PFSK-1 (cell line): Measurements from ENCODE around the gene HSP90AB1.

DNA sequence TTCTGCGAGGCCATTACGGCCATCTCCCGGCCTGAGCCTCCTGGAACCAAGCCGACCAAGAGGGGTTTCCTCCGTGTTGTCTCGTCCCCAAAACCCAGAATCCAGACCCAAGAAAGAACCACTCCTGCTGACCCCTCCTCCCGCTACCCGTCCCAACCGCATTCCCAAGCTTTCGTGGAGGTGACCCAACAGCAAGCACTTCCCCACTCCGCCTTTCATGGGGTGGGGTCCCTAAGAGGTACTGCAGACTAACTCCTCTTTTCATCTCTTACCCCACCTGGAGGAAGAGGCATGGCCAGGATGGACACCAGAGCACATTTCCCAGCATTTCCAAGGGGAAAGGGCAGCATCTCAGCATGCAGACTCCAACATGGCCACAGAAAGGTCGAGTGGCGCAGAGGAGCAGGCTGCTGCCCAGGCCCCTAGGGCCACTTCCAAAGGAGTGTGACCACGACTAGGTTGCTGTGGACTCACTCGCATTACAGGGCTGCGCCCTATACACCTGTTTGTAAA is 53.5 kb downstream of the MRPL14 start:
- RRBS: 6% methylated on average over 3 of the region's 16 CpGs

DNA sequence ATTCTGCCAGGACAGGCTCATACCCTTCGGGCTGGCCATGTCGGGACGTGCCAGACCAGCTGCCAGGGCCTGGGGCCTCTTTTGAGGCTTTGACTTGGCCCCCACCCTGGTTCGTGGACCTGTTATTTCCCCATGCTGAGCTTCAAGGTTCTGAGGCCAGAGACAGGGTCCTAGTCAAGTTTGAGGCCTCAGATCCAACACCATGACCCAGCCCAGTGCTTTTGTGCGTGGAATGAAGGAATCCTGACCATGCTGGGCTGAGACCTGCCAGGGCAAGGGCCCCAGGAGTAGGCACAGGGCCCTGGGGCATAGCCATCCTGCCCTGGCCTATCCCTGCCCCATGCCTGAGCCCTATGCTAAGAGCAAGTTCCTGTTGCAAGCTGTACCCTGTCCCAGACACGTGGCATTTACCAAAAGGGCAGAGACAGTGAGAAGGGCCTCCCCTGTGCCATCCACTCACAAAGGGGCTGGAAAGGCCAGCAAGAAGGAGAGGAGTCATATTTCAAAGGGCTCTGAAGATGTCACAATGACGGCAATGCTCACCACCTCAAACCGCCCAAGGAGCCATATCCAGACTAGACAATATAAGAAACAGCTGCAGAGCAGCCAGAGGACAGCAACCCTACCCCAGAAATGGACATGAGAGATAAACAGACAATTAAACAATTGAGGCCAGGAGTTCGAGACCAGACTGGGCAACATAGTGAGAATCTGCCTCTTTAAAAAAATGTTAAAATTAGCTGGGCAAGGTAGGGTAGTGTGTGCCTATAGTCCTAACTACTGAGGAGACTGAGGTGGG is 42.7 kb downstream of the MRPL14 start:
- RRBS: no CpG with 5 or more reads among the region's 9 CpGs

- RRBS: no CpG with 5 or more reads among the region's 4 CpGs
These were observed 10.6 kb downstream of the MRPL14 start for GRCh38 chr6:44116488-44117176.

GRCh38 chr6:44126037-44127155 is 856 bp downstream of the MRPL14 start:
- RRBS: 1% methylated on average over 15 of the region's 36 CpGs

DNA sequence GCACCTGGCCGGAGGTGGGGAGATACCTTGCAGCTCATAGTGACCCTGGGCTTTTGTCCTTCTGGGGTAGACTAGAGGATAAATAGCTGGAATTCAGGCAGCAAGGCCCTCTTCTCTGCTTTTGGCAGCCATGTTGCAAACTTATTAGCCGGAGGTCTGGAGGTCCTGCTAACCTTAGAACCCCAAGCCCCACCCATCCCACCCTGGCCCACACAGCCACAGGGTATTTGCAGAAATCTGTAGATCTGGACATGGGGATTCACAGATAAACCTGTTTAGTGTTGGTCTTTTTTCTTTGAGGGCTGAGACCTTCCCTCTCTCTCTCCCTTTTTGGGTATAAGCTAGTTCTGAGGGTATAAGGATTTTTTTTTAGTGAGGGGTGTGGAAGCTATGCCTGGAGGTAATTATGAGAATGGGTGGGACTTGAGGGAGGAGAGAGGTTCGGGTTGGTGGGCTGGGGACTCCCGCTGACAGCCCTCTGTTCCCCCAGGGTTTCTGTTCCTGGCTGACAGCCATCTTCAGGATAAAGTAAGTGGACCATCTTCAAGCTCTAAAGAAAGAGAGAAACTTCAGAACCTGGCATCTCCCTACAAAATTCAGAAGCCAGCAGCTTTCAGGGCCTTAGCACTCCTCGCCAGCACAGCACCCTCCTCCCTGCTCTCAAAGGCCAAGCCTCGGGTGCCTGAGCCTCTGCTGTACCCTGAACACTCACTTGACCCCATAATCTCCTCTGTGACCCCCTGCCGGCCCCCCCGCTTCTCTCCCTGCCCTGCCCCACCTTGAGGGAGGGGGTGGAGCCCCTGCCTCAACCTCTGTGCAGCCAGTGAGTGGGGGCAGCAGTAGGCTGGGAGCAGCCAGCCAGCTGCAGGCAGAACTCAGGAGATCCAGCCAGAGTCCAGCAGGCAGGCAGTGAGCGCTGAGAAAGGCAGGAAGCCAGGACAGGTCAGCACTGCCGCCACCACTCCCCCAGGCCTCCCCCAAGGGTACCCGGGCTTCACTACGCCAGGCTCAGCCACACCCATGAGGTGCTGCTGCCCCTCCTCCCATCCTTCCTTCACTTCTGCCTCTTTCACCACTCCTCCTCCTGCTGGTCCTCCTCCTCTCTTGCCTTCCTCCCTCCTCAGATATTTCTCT is 11.0 kb downstream of the TMEM63B start:
- RRBS: 100% methylated on average over 1 of the region's 12 CpGs

GRCh38 chr6:44146645-44147246 is 11.9 kb upstream of the CAPN11 start:
- RRBS: no CpG with 5 or more reads among the region's 11 CpGs

- RRBS: 41% methylated on average over 6 of the region's 20 CpGs
These were observed 8.0 kb downstream of the CAPN11 start for GRCh38 chr6:44166419-44167296.

DNA sequence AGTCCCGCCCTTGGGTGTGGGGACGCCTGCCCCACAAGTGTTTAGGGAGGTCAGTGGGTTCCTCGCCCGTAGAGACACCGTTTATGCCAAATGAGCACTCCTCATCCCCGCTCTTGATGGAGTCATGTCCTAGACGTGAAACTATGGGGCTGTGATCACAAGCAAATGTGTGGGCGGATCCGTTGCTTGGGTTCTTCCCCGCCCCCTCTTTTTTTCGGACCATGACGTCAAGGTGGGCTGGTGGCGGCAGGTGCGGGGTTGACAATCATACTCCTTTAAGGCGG is 211 bp upstream of the HSP90AB1 start:
- RRBS: no CpG with 5 or more reads among the region's 15 CpGs

DNA sequence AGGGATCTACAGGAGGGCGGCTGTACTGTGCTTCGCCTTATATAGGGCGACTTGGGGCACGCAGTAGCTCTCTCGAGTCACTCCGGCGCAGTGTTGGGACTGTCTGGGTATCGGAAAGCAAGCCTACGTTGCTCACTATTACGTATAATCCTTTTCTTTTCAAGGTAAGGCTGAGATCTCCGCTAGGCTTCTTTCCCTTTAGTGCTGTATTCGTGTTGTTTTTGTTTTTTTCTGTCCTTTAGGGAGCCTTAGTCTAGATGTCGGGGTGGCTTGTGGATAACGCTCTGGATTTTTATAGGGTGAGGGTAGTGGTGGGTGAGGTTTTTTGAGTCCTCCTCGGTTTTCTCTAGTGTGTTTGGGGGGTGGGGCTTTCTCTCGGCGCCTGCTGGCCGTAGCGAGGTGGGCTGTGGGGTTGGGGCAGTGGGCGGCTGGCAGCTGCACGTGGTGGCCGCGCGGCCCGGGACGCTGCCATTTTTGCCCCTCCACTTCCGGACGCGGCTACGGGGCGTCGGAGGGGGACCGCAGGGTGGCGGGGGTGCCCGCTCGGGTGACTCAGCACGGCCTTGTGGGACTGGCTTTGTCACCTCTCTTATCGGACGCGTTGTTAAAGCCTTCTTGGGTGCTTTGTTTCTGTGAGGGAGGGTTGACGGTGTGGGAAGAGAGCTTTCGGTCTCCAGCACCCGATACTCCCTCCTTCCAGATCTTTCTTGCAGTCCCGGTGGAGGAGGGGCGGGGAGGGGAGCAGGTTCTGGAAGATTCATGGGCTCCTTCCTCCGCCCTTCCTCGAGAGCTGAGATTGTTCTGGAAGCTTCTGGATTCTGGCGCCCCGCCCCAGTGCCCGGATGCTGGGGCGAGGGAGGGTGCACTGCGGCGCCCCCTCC is at the start of gene HSP90AB1:
HSP90AB1 (plus strand) TSS at position 70 of the 881 bp plus-strand sequence.
- RRBS: 1% methylated on average over 4 of the region's 53 CpGs

DNA sequence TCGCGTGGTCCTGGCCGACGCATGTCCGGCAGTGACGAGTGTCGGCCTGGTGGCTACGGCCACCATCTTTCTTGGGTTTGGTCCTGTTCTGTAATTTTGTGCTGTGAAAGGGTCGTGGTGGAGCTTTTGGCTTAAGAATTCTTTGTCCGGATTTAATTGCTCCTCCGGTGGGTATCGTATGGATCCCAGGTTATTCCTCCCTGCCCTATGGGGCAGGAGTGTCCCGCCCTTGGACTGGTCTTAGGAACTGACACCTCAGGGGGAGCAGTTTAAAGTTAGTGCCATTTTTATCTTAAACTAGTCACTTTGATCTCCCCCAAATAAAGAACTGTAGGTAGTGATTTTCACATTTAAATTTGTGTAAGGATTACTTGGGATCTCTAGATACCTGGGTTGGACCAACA is 1.0 kb downstream of the HSP90AB1 start:
- RRBS: under 1% methylated on average over 10 of the region's 13 CpGs

GRCh38 chr6:44262470-44262872 is 2.9 kb downstream of the NFKBIE start:
- RRBS: no CpG with 5 or more reads among the region's 3 CpGs

- RRBS: 2% methylated on average over 23 of the region's 43 CpGs
These were observed 671 bp downstream of the TMEM151B start for GRCh38 chr6:44270908-44271334.

DNA sequence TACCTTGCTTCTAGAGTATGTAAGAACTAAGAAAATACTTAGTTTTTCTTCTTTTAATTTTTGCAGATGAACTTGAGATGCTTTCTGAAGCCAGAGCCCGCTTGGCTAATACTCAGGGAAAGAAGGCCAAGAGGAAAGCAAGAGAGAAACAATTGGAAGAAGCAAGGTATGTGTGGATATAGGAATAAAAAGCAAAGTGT is 8.7 kb downstream of the CDC5L start:
- RRBS: no CpG with 5 or more reads among the region's 1 CpG

- RRBS: no CpG with 5 or more reads among the region's 15 CpGs
These were observed 69.2 kb downstream of the CDC5L start for GRCh38 chr6:44456579-44457202.

DNA sequence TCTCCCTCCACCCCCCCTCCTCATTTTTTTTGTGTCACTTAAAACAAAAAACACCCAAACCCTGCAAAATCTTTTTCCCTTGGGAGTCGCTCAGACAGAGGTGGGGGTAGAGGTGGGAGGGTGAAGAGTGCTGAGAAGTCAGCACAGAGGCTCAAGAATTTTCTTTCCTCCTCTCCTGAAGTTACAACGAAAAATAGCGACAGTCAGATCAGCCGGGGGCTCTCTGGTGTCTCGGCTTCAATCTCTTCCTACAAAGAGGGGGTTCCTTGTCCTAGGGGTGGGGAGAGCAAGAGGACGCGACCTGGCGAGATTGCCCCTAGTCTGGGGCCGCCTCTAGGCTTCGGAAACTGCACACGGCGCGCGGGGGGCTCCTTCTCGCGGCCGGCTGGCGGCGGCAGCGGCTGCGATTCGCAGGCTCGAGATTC is 43.7 kb upstream of the SUPT3H start:
- RRBS: no CpG with 5 or more reads among the region's 23 CpGs

- RRBS: 1% methylated on average over 15 of the region's 91 CpGs
These were observed 44.4 kb upstream of the SUPT3H start for GRCh38 chr6:45421814-45422797.

GRCh38 chr6:45426338-45426556 is 48.5 kb upstream of the SUPT3H start:
- RRBS: no CpG with 5 or more reads among the region's 3 CpGs

DNA sequence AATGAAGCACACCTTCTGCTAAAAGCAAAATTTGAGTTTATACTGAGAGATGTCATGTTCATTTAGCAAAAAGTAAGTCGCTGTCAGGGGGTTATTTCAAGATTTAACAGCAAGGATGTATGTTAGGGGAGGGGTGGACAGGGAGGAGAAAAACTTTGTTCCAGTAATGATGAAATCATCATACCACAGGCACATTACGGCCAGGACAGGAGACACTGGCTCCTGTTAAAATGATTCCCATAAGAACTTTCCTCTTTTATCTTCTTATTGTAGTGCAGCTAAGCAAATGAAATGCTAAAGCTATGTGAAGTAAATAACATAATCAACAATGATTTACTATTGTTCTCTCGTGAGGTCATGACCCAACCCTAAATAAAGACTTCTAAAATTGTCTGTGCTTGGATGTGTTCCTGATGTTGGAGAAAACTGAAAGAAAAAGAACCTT is 59.5 kb upstream of the SUPT3H start:
- RRBS: no CpG with 5 or more reads among the region's 3 CpGs

DNA sequence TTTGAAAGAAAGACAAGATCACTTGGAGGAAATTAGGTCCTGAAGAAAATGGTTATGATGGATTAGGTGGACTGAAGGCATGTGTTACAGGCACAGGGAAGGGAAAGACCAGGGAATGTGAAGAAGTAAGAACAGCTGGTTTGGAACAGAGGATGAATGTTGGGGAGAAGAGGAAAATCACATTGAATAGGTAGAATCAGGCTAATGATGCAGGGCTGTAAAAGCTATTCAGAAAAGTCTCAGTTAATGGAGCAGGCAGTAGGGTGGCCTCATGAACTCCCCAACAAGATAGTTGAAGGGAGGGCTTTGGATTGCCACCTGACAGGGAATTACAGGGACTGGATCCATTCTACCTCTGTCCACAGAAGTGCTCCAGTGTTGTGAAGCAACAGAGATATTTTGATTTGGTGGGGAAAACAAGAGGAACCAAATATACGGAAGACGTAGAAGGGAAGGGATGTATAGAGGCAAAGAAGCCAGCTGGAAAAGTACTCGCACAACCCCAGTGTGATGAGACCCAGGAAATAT is 83.3 kb upstream of the SUPT3H start:
- RRBS: no CpG with 5 or more reads among the region's 3 CpGs

- RRBS: no CpG with 5 or more reads among the region's 6 CpGs
These were observed 127.3 kb upstream of the SUPT3H start for GRCh38 chr6:45504938-45505493.